H9 (cell line): ENCODE measurements around a stretch of chr18.

GRCh38 chr18:204130-204741 is 45.9 kb downstream of the USP14 start:
- PRO-cap: no peak

DNA sequence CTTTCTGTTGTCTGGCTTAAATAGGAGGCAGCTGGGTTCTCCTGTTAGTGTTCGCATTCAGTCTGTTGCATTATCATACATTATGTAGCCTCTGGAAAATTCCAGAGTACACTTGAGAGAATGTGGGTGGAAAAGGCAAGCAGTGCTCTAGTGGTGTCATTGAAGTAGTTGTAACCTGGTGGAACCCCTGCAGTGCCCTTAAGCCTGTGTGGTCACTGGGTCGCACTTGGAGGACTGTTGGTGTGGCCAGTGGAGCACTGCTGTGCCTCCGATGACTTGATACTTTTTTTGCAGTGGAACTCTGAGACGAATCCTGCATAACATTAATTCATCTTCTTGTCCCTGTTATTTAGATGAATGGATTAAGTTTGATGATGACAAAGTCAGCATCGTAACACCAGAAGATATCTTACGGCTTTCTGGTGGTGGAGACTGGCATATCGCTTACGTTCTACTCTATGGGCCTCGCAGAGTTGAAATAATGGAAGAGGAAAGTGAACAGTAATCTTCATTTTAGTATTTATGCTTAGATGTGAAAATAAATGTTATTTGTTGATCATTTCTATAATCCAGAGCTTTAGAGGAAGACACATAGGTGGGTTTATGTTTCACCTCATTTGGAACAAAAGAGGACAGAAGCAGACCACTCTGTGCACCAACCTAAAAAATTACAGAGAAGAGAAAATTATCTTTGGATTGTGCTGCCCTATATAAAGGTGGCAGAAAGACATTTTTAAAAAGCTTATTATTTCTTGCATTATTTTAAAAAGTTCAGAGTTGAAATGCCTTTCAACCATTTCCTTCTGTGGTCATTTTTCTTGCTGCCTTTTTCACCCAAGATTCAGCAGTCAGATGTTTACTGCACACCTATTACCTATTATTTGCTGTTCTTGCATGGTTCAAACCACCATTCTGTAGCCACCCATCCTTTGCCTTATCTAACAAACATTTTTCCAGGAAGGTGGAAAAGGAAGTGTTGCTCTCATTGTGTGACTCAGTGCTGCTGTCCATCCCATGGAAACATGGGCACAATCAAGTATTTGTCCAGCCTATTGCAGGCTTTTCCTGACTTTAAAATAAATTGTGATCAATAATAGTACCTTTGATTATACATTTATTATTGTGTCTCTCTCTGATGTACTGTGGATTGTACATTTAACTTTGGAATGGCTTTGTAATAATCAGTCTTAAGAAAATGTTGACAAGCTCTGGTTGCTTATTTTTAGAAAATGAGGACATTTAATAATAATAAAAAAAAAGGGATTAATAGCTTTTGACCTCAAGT is 52.9 kb downstream of the USP14 start:
- PRO-cap: no peak

DNA sequence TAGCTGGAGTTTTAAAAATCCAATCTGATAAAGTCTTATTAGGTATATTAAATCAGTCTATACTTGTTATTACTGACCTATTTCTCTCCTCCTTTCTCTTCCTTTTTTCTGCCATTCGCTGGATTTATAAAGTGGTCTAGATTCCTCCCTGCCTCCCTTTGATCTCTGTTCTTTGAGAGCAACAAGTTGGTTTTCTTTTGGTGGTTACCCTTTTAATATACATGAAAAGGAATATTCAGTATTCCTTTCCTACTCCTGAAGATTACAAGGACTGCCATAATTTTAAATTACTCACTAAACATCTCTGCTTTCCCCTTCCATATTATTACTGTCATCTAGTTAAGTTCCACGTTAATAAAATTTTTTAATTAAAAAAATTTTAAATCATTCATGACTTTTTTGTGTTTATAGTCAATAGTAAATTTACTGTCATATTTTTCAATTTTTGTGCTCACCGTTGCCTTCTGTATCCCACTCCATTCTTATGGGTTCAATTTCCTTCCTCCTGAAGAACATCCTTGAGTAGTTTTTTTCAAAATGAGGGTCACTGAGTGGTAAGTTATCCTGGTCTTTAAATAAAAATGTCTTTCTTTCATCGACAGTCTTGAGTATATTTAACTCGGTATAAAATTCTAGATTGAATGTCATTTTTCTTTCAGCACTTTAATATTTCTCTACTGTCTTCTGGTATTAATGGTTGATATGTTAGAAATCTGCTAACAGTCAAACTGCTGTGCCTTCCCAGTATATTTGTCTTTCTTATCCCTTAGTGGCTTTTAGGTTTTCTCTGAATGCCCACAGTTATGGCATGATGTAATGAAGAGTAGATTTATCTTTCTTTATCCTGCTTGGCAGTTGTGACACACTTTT is 23.8 kb downstream of the THOC1 start:
- PRO-cap: no peak

- PRO-cap: no peak
These were observed 2.0 kb downstream of the TYMS start for GRCh38 chr18:659517-659803.

- PRO-cap: no peak
These were observed 8.5 kb downstream of the TYMS start for GRCh38 chr18:666044-666326.

DNA sequence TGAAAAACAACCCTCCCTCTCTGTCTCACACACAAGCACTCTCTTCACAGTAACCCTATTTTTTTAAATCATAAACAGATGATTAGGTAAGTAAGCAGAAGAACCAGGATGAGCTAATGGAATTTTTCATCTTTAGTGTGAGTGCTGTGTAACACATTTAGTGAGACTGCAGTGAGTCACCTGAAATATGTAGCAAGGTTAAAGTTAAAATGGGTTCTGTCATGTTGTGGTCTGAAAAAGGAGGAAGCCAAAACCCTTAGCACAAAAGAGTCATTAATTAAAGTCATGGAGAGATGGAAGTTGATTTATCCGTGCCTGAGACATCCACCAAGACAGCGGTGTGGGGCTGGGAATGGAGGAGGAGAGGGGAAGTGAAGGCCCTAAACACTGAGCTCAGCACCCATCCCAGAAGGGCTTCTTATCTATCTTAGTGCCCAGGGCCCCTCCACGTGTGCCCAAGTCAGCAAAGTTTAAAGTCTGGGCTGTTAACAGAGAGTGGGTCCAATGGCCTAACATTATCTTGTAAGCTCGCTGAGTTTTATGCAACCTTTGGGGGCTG is 9.5 kb downstream of the ENOSF1 start:
- PRO-cap: no peak

- PRO-cap: no peak
These were observed 656 bp upstream of the ENOSF1 start for GRCh38 chr18:713044-713528.

- PRO-cap: no peak
These were observed 24.2 kb downstream of the ADCYAP1 start for GRCh38 chr18:928832-929234.

DNA sequence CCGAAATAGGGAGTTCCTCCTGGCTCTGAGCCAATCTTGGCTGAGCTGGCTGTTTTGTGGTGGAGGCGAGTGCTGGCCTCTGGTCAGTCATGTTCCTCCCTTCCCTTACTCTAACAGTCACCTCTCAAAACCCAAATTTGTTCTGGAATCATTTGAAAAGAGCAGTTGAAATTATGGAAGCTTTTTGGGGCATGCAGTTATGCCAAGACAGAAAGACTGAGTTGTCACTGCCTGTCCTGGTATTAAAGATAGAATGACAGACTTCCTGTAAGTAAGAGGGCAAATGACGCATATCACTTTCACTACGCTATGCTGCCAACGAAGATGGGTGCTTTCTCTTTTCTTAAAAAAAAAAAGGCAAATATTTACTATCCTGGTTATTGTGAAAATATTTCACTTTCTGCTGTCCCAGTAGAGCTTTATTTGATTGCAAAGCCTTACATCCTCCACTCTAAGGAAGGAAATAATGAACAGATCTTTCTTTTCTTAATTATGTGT is 607.3 kb downstream of the ADCYAP1 start:
- PRO-cap: no peak

DNA sequence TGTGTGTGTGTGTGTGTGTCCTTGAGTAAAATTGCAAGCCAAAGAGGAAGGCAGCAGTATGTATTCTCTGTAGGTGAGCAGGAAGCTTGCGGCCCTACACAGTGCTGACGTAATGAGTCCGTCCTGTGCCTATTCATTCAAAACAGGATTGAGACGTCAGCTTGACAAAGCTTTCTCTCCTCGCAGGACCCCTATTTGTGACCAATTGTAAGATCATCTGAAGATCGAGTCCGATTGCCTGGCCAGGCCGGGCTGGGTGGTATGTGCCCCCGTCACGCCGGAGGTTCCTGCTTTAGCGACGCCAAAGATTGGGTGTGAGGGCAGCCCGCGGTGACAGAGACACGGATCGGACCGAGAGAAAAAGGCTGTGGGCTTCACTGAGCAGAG is 220.3 kb downstream of the METTL4 start:
- PRO-cap: no peak

DNA sequence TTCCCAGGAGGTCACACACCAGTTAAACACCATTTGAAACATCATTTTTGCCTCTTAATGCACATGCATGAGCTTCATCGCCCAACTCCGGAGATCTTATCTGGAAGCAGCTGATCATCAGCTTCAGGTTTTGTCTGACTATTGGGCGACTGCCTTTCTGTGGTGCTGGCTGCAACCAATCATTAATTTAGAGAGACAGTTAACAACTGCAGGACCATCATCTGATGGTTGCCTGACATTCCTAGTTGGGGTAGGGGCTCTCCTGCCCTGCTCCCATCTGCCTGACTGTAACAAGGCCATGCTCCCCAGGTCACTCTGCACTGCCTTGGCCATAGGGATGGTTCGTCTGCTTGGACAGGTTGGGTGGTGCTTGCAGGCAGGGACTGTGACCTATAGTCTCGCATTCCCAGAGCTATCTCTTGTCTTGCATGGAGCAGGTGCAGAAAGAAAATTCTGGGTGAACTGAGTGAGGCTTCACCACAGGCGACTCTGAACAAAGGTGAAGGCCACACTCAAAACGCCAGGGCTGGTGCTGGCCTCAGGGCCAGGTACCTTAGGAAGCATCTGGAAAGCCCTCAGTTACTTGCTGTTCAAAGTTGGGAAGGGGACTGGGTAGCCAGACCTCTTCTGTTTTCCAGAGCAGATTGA is 64.7 kb downstream of the EMILIN2 start:
- PRO-cap: no peak

- PRO-cap: no peak
These were observed 66.6 kb downstream of the EMILIN2 start for GRCh38 chr18:2913246-2913955.

GRCh38 chr18:2945432-2946375 is 67.2 kb downstream of the LPIN2 start:
- PRO-cap: no peak

DNA sequence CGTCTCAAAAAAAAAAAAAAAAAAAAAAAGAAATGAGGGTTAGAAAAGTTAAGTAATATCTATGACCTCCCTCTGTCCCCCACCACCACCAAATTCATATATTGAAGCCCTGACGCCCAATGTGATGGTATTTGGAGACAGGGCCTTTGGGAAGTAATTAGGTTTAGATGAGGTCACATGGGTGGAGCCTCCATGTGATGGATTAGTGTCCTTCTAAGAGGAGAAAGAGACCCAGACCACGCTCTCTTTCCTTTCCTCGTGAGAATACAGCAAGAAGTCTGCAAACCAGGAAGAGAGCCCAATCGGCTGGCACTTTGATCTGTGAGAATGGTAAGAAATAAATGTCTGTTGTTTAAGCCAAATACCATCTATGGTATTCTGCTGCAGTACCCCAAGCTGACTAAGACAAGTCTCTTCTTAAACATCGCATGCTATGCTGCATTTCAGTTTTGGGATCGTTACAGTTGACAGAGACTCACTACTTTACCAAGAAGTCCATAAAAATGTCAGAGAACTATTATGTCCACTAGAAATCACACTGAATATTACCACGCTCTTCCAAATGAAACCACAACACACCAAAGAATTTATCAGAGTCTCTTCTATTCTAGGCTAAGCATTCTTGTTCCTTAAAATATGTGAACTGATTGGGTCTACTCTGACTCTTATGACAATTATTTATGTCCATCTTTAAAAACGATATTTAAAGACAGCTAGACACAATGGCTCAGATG is 48.5 kb downstream of the LPIN2 start:
- PRO-cap: no peak

GRCh38 chr18:3061164-3061517 is 48.2 kb upstream of the LPIN2 start:
- PRO-cap: no peak

DNA sequence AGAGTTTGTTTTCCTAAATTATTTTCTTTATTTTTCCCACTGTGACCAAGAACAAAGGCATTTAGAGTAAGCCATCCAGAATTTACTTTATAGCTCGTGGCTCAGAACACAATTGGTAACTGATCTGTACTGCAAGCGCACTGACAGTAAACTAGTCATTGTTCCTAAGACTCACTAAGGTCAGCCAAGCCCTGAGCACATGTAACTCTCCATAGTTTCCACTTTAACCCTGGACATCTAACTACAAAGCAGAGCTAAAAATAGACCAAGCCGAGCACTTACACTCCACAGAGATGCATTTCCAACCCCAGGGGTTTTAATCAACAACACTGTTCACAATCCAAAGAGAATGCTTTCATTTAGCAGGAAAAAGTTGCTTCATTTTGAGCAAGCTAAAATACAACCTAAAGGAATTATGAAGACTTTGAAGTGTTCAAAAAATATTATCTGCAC is 8.1 kb downstream of the MYOM1 start:
- PRO-cap: no peak

GRCh38 chr18:3233868-3234140 is 13.8 kb upstream of the MYL12A start:
- PRO-cap: no peak

GRCh38 chr18:3246345-3246886 is 1.2 kb upstream of the MYL12A start:
- PRO-cap: no peak

GRCh38 chr18:3283413-3283884 is 21.5 kb downstream of the MYL12B start:
- PRO-cap: no peak

DNA sequence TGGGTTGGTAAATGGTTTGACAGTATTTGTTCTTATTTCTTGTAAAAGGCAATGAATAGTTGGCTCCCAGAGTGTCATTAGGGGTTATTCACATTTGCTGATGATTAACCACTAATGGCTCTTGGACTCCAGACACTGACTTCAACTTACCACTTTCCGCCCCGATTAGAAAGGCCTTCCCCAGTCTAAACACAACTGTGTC is 9.6 kb upstream of the TGIF1 start:
- PRO-cap: no peak